A673 (cell line): ENCODE measurements around a stretch of chr17.

DNA sequence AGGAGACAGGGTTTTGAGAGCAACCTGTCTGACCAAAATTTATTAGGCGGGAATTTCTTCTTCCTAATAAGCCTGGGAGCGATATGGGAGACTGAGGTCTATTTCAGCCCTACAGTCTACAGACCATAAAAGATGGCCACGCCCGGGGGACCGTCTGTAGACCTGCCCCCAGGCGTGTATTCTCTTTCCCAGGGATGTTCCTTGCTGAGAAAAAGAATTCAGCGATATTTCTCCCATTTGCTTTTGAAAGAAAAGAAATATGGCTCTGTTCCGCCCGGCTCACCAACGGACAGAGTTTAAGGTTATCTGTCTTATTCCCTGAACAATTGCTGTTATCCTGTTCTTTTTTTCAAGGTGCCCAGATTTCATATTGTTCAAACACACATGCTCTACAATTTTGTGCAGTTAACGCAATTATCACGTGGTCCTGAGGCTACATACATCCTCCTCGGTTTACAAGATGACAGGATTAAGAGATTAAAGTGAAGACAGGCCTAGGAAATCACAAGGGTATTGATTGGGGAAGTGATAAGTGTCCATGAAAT, 4.5 kb downstream of the CEP95 start:
- PRO-cap: no peak

DNA sequence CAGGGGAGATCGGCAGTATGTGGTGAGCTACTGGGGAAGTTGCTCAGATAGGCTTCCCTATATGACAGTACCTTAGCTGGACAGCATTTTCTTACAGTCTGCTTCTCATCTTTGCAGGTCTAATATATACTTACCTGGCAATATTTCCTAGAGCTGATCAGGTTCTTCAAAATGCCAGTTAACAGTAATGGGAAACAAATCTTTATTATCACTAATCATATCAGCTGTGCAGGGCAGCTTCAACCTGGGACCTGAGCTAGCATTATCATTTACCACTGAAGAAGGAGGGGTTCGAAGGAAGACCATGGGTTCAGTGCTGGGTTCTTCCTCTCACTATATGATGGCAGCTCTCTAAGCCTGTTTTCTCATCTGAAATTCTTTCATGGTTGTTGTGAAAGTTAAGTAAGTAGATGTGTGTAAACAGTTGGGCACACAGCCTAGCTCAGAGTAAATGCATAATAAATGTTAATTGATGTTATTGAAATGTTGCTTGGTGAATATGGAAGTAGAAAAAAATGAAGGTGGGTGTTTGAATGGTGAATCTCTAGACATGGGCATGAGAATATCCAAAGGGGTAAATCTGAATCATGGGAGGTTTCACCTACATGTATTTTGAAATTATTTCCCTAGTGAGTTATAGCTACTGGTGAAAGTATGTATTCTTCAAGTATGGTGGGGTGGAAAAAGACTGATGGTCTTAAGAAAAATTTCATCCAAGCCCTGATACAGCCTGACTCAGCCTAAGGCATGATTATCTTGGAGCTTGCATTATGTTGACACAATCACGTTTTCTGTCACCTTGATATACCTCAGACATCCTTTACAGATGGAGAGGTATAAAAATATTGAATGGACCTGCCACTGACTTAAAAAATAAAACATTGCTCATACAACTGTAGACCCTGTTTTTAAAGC, 9.1 kb downstream of the CEP95 start:
- PRO-cap: no peak

DNA sequence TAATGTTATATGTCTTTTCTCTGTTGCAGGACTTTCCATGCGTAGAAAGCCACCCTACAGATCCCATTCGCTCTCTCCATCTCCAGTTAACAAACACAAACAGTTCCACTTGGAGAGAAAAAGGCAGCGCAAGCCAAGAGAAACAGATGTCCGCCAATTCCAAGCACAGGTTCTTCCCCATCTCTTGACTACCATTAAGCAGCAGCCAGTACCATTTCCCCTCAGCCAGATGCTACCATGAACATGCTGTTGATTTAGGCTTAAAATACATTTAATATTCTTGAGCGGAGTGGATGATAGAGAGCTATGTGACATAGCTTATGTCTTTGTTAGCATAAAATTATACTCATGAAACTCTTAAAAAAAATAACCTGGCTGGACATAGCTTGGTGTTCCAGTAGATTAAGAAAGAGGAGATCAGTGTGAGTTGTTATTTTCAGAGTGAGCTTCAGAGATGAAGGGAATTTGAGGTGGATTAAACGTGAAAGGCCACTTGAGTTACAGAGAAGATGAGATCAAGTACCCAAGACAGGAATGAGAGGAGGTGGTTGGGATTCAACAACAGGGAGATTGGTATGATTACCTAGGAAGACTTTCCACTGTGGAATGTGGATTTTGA, 22.6 kb downstream of the CEP95 start:
- PRO-cap: no peak

DNA sequence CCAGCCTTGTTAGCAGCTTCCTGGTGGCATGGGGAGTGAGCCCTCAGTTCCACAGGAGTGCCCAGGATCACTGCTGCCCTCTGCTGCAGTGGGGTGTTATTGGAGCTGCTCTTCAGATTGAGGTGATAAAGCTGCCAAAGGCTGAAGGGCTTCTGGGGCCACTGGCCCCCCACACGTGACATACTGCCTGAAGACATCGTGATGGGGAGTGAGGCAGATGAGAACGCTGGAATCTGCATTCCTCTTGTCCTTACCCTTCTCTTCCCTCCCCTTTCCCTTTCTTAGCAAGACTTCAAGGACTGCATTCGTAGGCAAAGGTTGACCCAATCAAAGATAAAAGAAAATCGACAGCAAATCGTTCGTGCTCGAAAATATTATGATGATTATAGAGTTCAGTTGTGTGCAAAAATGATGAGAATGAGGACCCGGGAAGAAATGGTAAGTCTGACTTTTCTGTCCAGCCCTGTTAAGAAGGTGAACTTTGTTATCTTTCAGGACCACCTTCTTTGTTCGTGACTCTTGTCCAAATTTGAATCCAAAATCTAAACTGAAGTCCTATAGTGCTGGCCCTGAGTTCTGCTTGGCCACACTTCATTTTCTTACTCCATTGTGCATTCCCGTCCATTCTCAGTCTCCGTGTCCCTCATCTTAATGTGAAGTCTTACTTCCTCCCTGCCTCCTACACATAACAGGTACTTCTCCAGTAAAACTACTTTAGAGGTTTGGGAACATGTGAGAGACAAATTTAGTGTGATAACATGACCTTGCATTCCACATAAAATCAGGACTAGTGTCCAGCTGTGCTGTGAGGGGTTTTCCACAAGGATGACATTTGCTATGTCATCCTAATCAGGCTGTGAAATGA, 27.8 kb downstream of the CEP95 start:
- PRO-cap: no peak

- PRO-cap: no peak
Observed at GRCh38 chr17:64545504-64546319, 38.9 kb downstream of the CEP95 start.

GRCh38 chr17:64661759-64662146, 354 bp downstream of the SMURF2 start:
- PRO-cap: bidirectional peak, plus-strand start at chr17:64662086, minus-strand start at chr17:64662008

DNA sequence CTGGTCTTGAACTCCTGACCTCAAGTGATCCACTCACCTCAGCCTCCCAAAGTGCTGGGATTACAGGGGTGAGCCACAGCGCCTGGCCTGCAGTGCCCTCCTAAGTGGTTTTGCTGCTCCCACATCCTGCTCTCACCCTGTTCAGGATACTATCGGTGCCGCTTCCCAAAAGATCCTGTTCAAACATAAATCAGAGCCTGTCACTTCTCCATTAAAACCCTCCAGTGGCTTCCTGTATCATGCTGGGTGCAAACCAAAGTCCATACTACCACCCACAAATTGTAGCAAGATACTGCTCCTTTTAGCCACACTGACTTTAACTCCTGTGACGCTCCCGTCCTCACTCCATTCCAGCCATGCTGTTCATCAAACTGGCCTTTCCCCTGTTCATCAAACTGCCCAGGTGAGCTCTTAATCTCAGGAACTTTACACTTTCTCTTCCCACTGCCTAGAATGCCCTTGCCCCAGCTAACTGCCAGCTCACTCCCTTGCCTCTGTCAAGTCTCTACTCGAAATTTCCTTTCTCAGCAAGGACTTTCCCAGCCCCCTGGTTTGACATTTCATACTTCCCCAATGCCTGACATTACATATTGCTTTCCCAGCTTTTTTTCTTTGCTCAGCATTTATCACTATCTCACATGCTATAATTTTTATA, 44.2 kb upstream of the SMURF2 start:
- PRO-cap: no peak

DNA sequence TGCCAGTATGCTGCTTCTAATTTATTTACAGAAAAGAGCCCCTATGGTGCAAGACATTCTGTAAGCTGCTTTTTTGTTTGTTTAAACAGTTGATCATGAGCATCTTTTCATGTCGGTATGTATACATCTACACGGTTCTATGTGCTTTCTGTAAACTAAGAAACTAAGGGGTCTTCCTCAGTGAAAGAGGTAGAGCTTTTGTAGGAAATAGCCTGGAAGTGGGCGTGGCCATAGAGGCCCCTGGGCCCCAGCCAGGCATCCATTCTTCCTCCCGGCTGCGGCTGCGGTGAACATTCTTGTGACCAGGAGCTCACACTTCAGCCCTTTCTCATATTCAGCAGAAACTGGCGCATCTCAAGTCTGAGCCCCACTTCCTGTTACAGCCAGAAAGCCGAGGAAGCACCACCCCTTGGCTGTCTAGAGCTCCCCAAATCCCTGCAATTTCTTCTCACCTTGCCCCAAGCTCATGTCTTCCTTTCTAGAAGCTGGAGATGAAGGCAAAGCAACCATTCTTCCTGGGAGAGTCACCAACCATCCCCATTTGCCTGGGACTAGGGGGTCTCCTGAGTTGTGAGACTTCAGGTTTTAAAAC, 46.9 kb upstream of the SMURF2 start:
- PRO-cap: no peak

- PRO-cap: no peak
Observed at GRCh38 chr17:64815058-64815707, 104.1 kb downstream of the LRRC37A3 start.

- PRO-cap: no peak
Observed at GRCh38 chr17:64922908-64923508, 3.7 kb upstream of the LRRC37A3 start.

DNA sequence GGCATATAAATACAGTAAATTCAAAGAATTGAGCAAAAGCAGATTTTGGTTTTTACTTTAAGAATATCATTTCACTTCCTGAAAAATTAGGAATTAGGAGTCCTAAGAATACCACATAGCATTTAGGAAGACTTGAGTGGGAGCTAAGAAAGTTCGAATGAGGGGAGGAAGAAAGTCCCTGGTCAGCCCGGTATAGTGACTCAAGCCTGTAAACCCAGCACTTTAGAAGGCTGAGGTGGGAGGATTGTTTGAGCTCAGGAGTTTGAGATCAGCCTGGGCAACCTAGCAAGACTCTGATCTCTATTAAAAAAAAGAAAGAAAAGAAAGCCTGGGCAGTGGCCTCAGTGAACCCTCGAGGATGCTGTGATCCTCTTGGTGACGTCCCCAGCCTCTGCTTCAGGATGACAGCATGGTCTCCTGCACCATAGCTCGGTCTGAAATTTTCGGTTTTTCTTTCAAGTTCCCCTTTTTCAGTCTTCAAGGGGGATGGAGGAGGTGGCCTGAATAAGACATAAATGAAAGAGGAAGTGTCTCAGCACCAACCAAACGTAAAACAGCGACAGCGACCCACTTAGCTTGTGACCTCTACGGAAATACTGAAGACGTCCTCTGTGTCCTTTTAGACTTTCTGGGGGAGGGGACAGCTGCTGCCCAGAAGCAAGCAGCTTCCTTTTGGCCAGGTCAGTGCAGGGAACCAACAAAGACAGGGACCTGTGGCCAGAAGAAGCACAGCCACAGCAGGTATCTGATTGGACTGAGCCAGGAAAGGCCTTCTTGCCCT, 66.5 kb upstream of the LRRC37A3 start:
- PRO-cap: no peak

DNA sequence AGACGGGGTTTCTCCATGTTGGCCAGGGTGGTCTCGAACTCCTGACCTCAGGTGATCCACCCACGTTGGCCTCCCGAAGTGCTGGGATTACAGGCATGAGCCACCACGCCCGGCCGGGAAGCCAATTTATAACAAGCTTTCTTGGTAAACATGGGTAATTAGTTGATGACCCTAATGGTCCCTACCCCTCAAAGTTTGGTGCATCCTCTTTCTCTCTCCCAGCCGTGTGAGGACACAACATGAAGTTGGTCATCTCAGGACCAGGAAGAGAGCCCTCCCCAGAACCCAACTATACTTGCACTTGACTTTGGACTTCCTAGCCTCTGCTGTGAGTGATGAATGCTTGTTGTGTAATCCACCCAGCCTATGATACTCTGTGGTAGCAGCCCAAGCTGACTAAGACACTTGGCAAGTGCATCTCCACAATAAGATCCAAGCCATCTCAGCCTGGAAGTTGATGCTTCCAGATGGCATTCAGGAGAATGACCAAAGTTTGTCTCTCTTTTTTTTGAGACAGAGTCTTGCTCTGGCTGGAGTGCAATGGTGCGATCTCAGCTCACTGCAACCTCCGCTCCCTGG, 65.6 kb downstream of the GNA13 start:
- PRO-cap: no peak

DNA sequence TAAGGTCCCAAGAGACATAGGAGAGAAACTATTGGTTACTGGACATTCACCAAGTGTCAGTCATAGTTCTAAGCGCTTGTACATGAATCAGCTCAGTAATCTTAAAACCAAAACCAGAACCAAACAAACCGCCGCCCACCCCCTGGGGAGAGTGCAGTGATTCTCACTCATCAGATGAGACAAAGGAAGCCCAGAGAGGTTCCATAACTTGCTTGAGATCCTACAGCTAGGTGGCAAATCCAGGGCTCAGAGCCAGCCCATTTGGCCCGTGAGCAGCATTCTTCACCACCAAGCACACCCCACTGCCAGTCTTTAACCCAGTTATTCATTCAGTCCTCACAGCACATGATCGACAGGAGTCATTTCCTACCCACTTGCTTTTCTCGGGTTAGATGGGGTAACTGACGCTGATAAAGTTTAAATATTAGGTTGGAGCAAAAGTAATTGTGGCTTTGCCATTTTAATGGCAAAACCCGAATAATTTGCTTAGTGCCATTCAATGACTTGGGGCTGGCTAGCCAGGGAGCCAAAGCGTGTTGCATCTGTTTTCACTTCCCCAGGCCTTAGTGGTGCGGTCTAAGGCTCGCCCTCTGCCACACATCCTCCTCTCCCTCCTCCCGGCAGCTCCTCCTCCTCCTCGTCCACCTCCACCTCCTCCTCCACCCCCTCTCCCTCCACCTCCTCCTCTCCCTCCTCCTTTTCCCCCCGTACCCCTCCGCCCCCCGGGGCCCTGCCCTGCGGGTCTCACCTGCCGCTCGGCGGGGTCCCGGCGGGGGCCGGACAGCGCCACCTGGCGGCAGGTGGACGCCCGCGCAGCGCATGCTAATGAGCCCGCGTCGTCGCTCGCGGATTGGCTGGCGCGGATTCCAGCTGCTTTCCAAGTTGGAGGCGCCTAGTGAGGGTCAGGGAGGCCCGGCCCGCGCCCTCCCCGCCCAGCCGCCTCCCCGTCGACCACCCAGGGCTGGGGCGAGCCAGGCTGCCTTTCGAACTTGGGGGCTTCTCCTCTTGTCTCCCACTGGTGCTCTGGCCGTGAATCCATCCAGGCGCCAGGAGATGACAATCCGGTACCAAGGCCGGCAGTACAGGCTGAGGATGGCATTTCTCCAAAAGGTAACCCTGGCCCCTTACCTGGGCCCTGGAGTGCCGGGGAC, 36.9 kb upstream of the RGS9 start:
- PRO-cap: bidirectional peak, plus-strand start at position 880 of the sequence, minus-strand start at position 568 of the sequence

DNA sequence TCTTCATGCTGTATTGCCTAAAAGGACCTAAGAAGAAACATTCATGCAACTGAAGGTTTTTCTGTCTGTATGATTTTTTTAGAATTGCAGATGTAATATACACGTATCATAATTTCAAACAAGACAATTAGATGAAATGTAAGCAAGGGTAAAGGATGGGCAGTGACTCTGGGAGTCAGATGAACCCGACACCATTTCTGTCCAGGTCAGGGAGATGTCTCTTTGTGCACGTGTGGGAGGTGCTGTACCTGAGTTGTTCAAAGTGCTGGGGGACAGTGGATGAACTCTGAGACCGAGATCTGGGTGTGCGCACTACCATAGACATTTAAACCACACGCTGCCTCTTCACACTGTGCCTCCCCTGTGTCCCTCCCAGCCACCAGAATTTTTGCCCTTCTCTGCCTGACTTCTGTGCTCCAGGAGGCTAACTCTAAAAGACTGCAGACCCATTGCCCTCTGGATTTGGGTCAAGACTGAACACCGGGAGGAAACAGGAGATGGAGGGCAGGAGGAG, 5.9 kb upstream of the RGS9 start:
- PRO-cap: no peak

- PRO-cap: no peak
Observed at GRCh38 chr17:65173263-65173843, 36.2 kb downstream of the RGS9 start.

GRCh38 chr17:65283495-65284122, 146.4 kb downstream of the RGS9 start:
- PRO-cap: no peak

GRCh38 chr17:65360958-65361350, 200.5 kb downstream of the AXIN2 start:
- PRO-cap: no peak

DNA sequence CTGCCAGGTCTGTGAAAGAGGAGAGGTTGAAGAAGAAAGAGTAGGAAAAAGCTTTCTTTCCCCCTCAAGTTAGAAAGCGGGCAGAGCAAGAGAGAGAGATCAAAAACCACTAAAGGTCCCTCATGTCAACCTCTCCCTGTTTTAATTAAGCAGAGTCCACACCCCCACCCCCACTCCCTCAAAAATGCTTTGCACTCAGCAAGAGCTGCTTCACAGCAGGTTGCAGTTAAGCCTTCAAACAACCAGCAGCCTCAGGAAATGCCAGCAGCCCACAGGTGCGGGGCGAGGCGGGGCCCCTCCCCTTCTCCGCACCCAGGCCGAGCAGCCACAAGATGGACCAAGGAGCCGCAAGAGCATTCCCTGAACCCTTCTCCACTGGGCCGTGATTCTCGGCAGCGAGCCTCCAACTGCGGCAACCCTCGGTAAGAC, 66.3 kb downstream of the AXIN2 start:
- PRO-cap: no peak

DNA sequence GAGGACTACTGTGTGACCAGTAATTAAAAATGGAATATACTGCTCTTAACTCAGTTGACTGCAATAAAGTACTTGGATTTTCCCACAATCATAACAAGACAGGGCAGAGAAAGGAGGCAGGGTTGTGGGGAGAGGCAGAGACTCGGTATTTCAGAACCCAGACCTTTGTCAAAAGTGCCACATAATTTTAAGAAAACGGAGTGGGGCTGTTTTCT, 7.9 kb downstream of the AXIN2 start:
- PRO-cap: no peak

GRCh38 chr17:65850293-65850944, 289.0 kb upstream of the AXIN2 start:
- PRO-cap: no peak